Gallbladder (tissue), 1 donor: ENCODE measurements around a stretch of chr18.

DNA sequence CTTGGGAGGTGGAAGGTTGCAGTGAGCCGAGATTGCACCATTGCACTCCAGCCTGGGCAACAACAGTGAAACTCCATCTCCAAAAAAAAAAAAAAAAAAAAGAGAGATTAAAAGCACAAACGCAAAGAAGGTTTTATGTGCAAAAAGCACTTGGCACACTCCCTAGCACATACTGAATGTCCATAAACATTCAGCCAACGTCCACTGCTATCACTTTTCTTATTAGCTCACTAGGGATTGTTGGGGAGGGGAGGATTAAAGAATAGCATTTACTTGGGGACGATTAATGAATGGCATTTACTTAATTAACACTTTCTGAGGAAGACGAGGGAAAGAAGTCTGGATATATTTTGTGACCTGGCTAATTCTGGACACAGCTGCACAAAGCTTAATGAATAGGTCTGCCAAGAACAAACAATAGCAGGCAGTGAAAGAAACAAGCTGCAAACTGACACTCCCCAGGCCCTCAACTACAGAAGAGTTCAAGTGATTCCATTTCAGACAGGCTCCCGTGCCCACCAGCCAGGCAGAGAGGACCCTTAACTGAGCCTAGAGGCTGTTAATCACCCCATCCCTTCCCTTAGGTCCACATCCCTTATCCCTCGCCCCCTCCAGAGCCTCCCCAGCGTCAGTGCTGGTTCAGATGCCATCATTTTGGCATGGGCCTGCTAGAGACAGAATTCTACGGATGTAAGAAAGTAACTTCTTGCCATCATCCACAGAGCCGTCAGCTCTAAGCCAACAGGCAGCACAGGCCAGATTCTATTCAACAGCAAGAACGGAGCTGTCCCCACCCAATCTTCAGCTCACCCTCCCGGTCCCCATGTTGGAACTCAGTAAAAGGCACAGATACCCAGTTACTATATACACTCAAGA lies 7.4 kb downstream of the CYB5A start:
- PRO-cap = no peak

GRCh38 chr18:74290636-74291161 lies 1.1 kb downstream of the CYB5A start:
- PRO-cap = unidirectional peak, minus-strand start at chr18:74290978

- PRO-cap = no peak
Observed at GRCh38 chr18:74316822-74317281, 1.2 kb downstream of the C18orf63 start.

DNA sequence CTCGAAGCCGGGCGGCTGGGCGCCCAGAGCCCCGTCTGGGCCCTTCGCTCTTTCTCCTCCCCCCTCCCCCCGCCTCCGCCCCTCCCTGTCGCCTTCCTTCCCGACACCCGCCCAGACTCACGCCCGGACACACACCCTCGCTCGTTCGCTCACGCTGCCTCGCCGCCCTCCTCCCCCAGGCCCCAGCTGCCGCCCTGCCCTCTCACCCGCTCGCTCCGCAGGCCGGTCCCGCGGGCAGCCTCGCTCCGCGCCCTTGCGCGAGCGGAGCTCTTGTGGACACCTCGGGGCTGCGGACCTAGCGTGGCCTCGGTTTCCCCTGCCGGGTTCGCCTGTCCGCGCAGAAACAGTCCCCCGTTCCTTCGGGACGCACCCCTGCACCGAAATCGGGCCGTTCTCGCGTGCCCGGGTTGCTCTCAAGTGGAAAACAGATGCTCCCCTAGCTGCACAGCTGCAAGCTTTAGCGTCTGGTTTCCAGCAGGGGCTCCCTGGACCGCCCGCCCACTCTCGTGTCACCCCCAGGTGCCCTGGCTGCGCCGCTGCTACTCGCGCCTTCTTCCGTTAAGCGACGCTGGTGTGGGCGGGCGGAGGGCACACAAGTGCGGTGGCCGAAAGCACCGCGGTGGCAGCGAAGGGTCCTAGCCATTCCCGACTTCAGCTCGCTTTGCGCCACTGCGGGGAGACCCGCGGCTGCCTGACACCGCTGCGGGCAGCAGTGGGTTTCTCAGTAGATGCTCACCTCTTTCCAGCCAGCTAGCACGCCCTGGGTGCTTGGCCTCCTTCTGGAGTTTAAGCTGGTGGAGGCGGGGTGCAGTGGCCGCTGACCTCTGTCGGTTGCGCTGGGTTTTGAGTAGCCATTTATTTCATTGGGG lies 588 bp downstream of the ZNF407 start:
- PRO-cap = bidirectional peak, plus-strand start at position 114 of the sequence, minus-strand start at position 71 of the sequence

- PRO-cap = no peak
Observed at GRCh38 chr18:74631438-74632482, 34.1 kb downstream of the ZNF407 start.

DNA sequence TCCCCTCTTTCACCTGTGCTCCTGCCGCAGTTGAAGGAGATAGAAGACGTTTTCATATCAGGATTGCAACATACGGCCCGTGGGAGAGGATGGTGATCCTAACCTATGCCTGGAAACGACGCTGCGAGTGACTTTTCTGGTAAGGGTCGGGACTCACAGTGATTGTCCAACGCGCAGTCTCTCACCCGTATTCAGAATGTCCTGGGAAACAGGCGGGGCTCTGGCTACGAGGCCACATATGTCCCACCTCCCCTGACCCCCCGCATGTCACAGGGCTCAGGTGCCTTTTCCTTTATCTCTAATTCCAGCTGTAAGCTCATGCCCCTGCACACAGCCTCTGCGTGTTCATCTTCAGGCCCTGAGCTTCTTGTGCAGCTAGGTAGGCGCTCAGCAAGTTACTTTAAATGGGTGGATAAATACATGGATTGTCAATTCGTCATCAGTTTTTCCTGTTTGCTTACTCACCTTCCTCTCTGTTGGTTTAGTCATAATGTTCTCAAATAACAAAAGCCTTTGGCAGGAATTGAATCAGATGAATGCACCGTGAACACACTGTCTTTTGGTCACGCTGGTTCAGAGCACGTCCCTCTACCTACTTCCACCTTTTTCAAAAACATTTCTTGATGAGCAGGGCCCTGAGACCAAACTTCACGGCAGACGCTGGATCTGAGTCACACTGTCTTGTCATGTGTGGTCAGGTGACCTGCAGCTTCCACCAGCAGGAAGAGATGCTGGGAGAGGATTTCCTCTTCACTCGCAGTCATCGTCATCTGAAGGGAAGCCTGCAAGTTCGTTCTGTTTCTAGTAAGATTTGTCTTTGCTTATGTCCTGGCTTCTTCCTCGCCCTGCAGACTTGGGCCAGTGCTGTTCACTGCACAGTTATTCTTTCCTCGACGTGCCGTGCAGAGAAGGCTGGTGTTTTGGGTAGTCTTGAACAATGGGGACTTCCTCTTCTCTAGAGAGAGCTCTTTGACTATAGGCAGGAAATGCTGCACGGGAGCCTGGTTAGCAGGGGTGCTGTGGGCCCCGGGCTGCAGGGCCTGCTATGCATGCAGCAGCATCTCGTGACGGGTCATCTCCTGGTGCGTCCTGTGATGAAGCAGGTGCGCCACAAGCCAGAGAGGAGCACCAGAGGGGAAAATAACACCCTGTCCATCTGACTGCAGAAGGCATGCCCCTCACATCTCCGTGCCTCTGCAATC lies 138.1 kb downstream of the PTGR3 start:
- PRO-cap = bidirectional peak, plus-strand start at position 555 of the sequence, minus-strand start at position 373 of the sequence

DNA sequence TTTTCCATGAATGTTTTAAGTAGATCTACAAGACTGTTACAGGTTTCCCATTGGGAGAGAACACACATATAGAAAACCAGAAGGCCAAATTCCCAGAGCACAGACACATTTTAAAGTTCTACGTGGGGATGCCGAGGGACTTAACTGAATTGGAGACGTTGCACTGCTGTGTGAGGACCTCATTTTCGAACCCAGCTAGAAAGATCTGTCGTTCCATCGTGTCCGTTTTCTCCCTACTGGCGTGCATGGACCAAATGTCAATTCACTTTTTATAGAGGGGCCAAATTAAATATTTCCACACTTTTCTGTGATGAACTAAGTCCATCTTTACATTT lies 737 bp upstream of the TSHZ1 start:
- PRO-cap = no peak

DNA sequence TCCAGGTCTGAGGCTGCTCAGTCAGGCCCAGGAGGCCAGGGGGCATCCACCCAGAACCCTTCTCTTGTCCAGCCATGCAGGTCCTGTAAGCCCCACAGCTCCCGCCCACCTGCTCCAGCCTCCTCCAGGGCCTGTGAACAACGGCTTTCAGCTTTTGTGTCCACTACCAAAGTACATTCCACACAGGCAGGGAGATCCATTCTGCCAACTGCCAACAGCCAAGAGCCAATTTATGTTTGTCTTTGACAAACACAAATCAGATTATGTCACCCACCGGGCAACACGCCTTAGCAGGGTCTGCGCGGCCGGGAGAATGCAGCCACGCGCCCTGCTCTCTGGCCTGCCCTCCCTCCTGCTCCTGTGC lies 146.7 kb downstream of the ZNF516 start:
- PRO-cap = no peak

- PRO-cap = no peak
Observed at GRCh38 chr18:76353852-76354236, 141.2 kb downstream of the ZNF516 start.

- PRO-cap = no peak
Observed at GRCh38 chr18:76428194-76428840, 66.7 kb downstream of the ZNF516 start.

- PRO-cap = no peak
Observed at GRCh38 chr18:76429251-76430247, 65.5 kb downstream of the ZNF516 start.

GRCh38 chr18:76452349-76453133 lies 42.5 kb downstream of the ZNF516 start:
- PRO-cap = no peak

DNA sequence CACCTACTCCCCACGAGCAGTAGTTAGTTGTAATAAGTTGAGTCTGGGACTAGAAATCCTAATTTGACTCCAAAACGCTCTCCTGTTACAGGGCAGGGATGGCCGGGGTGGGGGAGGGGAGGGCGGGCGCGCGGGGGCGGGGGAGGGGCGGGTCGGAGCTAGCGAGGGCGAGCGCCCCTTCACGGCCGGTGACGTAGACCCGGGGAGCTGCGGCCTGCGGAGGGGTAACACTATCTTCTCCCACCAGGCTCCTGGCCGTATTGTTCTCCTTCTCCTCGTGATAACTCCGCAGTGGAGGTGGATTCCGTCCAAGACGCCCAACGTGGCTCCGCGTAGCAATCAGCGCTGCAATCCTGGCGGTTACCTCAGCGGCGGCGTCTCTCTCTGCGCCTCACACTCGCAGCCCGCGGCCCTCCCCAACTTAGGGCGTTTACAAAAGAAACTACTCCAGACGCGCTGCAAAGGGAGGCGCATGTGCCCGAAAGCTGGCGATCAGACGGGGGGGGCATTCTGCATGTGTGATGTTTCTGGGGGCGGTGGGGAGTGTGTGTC lies 1.1 kb upstream of the ZNF516 start:
- PRO-cap = bidirectional peak, plus-strand start at position 197 of the sequence, minus-strand start outside the sequence; unidirectional peak, minus-strand start at position 355 of the sequence

DNA sequence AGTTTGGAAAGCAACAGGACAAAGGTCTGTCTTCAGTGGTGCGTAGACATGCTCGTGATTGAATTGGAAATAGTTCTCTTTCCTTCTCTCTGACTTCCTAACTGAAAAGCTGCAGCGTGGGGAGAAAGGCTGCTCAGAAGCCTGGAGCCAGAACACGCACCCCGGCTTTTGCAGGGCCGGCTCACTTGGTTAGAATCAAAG lies 127.7 kb upstream of the ZNF516 start:
- PRO-cap = no peak

DNA sequence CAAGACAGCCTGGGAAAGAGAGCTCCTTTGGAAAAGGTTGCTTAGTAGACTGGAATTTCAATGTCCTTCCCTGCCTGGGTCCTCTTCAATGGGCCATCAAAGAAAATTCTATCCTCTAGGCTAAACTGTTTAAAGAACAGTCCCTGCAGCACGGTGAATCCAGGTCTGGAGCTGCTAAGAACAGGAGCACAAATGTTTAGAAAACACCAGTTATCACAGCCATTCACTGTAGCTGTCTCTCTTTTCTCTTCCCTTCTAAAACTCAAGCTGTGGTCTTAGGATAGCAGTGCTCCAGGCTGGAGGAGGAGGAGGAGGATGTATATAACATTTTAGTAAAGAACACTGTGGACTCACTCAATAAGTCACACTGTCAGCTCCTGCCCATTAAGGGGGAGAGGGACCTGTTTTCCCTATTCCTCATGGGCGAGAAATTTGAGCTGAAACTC lies 115.0 kb upstream of the ZNF236 start:
- PRO-cap = no peak

DNA sequence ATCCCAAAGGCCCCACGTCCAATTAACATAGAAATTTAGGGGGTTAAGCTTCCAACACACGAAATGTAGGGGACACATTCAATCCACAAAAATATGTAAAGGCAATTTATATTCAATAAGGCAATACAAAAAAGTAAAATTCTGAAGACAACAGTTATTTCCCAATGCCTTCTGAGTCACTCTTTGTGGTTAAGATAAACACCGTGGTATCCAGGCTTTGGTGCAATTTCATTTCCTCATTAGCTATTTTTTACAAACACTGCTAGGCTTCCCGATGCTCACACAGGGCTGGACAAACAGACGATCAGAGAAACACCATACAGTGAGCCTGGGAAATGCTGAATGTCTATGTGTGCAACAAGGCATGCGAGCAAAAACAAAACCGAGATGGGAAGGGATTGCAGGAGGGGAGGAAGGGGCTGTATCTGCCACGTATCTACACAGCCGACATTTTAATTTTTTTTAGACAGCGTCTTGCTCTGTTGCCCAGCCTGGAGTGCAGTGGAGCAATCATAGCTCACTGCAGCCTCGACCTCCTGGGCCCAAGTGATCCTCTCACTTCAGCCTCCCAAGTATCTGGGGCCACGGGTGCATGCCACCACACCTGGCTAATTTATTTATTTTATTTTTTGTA lies 67.1 kb downstream of the MBP start:
- PRO-cap = bidirectional peak, plus-strand start at position 295 of the sequence, minus-strand start at position 174 of the sequence

DNA sequence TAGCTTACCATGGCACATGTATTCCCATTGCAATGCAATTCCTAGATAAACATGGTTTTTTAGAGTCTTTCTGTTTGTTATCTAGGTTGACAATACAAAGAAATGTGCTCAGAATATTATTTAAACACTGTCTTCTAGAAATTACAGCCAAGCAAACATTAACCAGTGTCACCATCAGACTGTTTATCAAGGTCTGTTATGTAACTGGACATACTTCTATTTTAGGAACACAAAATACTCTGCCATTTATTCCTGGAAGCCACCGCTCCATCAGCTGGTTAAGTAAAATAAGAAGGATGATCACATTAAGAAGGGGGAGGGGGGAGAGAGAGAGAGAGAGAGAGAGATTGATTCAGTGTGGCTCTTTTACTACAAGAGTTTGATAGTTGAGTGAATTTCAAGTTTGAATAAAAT lies 47.9 kb downstream of the MBP start:
- PRO-cap = unidirectional peak, plus-strand start at position 242 of the sequence

GRCh38 chr18:77086052-77086497 lies 46.5 kb downstream of the MBP start:
- PRO-cap = bidirectional peak, plus-strand start at chr18:77086203, minus-strand start at chr18:77086105

DNA sequence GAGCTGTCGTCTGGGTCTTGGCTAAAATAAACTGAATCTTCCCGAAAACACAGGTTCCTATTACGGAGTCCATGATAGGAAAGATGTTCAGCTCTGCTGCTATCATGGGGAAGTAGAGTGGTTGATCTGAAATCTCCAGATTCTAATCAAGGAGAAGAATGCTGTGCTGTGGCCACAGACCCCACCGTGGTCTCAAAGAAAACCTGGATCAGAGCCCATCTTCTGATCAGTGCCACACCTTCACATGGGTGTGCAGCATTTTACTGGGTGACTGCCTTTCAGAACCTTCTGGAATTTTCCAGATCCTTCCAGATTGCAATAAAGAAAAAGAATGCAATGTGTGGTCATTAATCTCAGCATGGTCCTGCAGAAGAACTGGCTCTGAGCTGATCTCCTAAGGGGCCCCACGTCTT lies 17.2 kb downstream of the MBP start:
- PRO-cap = no peak

DNA sequence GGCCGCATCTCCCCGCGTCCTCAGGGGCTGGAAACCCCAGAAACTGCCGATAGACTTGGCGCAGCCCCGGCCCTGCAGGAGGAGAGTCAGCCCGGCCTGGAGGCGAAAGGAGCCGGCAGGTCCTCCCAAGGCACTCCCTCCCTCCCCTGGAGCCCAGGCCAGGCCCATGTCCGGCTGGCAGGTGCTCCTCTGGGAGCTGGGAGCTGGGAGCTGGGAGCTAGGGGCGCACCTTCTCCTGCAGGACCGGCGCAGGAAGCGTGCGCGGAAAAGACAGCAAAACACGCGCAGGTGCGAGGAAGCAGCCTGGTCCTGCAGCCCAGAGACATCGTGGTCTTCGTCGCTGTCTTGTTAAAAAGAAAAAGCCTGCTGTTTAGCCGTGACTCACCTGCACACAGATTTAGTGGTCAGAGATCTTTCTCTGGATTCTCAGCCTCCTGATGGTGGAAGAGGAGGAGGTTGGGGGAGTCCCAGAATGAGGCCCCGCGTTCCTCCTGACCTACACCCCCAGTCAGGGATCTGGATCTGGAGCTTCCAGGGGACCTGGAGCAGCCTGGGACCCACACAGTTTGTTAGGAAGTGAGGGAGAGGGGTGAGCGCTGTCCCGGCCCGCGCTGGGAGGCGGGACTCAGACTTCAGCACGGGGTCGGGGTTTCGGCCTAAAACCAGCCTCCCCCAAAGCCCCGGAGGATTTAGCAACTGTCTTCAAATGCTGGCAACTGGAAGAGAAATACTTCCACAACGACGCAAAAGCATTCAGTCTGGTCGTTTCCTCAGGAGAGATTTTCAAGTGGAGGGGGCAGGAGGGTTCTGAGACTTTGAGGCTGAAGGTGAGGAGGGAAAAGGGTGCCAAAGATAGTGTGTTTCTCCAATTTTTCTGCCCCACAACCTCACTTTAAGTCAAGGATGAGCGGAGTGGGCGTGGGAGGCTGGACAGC lies 815 bp upstream of the MBP start:
- PRO-cap = unidirectional peak, minus-strand start at position 148 of the sequence; unidirectional peak, minus-strand start at position 191 of the sequence